Metastatic Lung Carcinoma in the Adrenal Gland (tissue), 1 donor: ENCODE measurements around a stretch of chr4.

DNA sequence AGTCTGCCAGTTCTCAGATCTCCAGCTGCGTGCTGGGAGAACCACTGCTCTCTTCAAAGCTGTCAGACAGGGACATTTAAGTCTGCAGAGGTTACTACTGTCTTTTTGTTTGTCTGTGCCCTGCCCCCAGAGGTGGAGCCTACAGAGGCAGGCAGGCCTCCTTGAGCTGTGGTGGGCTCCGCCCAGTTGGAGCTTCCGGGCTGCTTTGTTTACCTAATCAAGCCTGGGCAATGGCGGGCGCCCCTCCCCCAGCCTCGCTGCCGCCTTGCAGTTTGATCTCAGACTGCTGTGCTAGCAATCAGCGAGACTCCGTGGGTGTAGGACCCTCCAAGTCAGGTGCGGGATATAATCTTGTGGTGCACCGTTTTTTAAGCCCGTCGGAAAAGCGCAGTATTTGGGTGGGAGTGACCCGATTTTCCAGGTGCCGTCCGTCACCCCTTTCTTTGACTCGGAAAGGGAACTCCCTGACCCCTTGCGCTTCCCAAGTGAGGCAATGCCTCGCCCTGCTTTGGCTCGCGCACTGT lies 264.4 kb downstream of the EVC2 start:
- PRO-cap = no peak

DNA sequence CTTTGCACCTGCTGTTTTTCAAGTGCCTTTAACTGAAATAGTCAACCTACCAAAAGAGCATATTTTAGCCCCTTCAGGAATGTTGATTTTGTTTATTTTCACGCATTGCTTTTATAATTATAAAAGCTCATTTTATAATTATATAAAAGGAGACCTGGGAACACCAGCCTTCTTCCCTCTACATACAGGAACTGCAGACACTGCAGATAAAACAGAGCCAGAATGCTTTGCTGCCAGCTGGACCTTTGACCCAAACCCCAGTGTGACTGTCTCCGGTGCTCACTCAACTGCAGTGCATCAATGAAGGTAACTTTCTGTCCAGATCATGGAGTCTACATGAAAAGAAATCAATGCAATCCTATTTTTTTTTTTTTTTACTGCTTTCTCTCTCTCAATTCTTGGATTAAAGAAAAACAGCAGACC lies 182.3 kb downstream of the EVC2 start:
- PRO-cap = no peak

- PRO-cap = no peak
Measured at GRCh38 chr4:5870671-5871270, 22.1 kb downstream of the CRMP1 start.

- PRO-cap = no peak
Measured at GRCh38 chr4:6072277-6072802, 128.0 kb downstream of the JAKMIP1 start.

GRCh38 chr4:6244894-6245517 lies 24.6 kb upstream of the WFS1 start:
- PRO-cap = no peak

DNA sequence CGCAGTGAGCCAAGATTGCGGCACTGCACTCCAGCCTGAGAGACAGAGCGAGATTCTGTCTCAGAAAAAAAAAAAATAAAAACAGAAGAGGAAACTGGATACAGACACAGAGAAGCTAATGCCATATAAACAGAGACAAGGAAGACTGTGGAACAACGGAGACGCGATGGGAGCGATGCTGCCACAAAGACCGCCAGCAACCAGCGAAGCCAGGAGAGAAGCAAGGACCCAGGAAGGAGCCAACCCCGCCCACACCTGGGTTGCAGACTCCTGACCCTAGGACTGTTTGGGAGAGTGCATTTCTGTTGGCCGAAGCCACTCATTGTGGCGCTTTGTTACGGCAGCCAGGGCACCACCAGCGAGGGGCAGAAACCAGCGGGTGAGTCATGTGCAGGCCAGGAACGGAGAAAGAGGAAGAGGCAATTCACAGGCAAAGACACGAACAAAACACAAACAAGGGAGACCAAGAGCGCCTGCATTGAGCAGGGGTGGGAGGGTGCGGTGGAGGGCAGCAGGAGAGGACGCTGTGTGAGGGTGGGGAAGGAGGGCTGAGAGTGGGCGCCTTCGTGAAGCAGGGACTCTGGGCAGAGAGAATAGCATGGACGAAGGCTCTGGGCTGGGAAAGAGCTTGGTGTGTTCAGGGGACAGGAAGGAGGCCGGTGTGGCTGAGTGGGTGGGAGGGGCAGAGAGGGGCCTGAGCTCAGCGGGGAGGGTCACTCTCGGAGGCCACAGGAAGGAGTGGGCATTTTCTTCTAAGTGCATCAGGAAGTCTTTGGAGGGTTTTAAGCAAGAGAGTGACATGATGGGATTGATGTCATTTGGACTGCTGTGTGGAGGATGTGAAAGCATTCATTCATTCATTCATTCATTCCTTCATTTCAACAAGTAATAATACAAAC lies 12.4 kb upstream of the WFS1 start:
- PRO-cap = no peak

- PRO-cap = no peak
Measured at GRCh38 chr4:6267500-6268023, 2.1 kb upstream of the WFS1 start.

- PRO-cap = no peak
Measured at GRCh38 chr4:6270169-6271007, 738 bp downstream of the WFS1 start.

GRCh38 chr4:6273078-6273536 lies 3.5 kb downstream of the WFS1 start:
- PRO-cap = no peak

- PRO-cap = no peak
Measured at GRCh38 chr4:6385995-6386541, 86.3 kb downstream of the PPP2R2C start.

DNA sequence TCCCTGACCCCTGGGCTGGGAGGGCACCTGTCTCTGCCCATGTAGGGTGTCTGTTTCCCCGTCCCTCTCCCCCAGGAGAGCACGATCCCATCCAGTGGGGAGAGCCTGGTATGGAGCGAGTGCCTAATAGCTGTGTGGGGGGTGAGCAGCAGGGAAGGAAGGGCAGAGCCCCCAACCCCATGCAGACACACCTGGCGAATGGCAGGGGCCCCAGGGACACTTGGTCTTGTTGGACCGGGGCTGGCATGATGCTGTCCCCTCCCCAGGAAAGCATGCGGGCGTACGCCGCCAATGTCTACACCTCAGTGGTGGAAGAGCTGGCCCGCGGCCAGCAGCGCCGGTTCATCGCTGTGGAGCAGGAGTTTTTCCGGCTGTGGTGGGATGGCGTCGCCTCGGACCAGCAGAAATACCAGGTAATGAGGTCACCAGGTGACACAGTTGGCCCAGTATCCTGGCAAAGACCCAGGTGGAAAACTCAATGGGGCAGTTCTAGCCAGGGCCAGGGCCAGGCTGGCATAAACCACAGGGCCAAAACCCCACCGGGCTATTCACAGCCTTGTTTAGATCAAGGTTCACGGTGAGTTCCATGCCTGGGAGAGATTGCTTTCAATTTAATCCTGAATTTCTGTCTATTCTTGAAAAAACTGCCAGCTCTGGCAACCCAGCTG lies 1.5 kb downstream of the MAN2B2 start:
- PRO-cap = no peak

- PRO-cap = bidirectional peak, plus-strand start at chr4:6689390, minus-strand start at chr4:6689302; bidirectional peak, plus-strand start at chr4:6689821, minus-strand start at chr4:6689724
Measured at GRCh38 chr4:6688745-6689973, 4.5 kb upstream of the S100P start.

GRCh38 chr4:6747808-6748359 lies 31.9 kb downstream of the BLOC1S4 start:
- PRO-cap = no peak

DNA sequence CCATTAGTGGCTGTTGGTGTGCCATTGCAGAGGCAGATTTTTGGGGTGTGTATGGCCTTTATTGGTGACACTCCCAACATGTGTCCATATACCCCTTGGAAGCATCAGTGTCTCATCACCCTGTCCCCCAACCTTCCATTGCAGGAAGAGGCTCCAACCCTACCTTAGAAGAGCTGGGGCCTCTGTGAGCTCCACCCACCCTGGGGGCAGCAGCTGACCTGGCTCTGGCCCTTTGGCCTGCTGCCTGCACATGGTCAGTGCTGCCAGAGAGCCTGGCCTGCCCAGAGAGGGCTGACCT lies 27.5 kb upstream of the KIAA0232 start:
- PRO-cap = no peak

- PRO-cap = no peak
Measured at GRCh38 chr4:6767663-6768177, 14.8 kb upstream of the KIAA0232 start.

GRCh38 chr4:6771037-6771700 lies 11.4 kb upstream of the KIAA0232 start:
- PRO-cap = unidirectional peak, plus-strand start at chr4:6771518

DNA sequence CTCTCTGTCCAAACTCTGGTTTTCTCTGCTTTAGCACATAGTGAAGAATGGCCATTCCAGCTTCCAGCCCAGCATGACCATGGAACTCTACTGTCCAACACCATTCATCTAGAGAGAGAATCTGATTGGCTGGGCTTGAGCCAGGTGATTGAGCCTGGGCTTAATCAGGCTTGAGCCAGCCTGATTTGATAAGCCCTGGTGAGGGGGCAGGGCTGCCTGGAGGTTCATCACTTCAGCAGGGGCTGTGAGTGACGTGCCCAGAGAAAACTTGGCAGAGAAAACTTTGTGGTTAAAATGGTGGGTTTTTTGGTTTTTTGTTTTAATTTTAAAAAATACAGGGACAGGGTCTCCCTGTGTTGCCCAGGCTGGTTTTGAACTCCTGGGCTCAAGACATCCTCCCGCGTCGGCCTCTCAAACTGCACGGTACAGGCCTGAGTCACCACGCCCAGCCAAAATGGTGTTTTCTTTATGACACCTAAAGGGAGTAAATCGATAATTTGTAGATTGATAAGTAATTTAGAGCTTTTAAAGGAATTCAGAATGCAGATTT lies 62.6 kb downstream of the KIAA0232 start:
- PRO-cap = no peak

DNA sequence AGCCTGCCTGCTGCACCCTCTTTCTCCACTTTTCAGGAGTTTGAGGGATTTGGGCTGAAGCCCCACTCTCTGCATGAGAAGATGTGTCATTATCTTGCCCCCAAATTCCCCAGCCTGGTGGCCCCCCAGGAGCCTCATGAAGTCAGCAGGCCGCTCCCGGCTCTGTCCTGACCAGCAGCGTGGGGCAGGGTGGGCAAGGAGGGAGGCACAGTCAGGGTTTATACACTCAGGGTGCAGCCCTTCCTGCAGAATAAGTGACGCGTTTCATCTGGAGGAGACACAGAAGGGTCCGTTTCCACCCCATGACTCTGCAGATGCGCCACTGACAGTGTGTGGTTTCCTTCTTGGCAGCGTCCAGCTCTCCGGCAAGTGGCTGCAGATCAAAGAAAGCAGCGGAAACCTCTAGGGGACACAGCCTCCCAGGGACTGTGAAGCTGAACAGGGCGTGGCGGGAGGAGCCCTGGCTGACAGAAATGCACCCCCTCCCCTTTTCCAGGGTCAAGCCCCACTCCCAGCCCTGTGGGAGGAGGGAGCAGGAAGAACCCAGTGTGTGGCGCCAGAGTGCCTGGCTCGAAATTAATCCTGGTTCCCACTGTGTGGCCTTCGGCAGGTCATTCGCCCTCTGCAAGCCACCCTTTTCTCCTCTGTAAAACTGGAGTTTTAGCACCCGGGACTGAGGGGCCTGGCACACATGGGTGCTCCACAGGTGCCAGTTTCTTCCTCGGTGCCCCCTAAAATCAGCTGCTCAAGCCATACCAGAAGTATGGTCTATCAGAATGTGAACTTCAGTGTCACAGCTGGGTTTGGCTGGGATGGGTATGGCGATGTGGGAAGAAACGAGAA lies 17.3 kb upstream of the TBC1D14 start:
- PRO-cap = no peak

- PRO-cap = no peak
Measured at GRCh38 chr4:6906101-6906646, 3.5 kb upstream of the TBC1D14 start.

GRCh38 chr4:6910944-6912053 lies 1.7 kb downstream of the TBC1D14 start:
- PRO-cap = no peak